Heart (tissue), 3 donors: ENCODE results near the gene SERF1B.

GRCh38 chr5:66163497-66164017 lies 19.5 kb downstream of the SREK1 start:
- RAMPAGE, long total RNA, 2 experiments = no peak in any of the 2 experiments

- RAMPAGE, long total RNA, 2 experiments = no peak in any of the 2 experiments
Measured at GRCh38 chr5:66169435-66170237, 25.5 kb downstream of the SREK1 start.

DNA sequence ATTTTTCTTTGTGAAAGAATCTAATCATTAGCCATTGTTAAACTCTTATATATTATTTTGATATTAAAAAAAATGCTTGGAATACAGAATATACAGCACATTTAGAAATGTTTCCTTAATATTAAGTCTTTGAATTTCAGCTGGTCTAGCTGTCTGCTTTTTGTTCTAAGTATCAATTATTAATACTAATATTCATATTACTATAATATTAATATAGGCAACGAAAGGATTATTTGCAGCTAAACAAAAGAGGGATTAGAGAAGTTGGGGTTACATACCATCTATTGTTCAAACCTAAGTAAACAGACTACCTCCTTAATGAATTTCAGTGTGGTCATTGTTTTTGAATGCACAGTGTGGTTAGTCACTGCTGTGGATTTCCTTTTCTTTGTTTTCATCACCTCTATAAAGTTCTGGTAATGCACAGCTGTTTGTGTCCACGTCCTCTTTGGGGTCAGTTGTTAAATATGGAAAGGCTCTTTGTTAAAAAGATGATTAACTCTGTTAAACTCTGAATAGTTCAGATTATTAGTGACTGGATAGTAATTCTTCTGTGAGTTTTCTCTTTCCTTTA lies 233.5 kb downstream of the MAST4 start:
- RAMPAGE, long total RNA, 2 experiments = no peak in any of the 2 experiments

GRCh38 chr5:67006203-67006944 lies 190.2 kb downstream of the CD180 start:
- RAMPAGE, long total RNA, 2 experiments = no peak in any of the 2 experiments

DNA sequence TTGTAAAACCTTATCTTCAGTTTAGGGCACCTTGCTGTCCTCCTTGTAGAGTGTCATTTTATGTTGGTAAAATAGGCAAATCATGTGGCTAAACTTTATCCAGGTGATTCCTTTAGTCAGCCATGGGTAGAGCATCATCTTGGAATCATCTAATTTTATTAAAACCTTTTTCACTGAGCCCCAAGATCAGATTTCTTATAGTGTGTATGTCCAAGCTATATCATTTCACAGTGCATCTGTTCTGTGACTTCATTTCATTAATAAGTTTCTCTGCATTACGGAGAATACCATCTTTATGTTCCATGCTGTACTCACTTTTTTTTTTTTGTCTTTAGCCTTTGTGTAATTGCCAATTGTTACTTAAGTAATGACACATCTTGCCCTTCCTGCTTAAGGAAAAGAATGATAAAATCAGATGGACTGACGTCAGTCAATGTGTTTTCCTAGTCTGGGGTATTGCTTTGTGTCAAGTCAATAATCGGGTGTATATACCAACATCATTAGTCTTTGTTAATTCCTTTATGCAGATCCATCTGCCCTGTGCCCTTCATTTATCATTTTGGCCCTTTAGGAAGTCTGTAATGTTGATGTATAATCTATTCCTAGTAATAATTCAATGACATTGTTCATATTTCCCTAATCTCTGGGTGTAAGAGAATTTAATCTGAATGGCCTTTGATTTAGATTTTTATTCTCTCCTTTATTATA lies 133.6 kb downstream of the CD180 start:
- RAMPAGE, long total RNA, 2 experiments = no peak in any of the 2 experiments

DNA sequence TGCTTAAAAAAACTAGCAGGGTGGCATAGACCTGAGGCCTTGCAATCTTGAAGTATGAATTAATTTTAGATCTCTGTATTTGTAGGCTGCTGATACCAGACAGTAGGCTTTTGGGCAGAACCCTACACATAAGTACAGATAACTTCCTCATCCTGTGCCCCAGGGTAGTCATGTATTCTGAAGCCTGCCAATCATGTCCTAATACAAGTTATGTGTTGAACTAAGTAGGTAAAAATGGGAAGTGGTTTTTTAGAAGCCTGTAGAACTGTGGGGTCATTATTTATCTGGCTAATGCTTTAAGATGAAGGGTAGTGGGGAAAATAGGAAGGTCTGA lies 9.3 kb downstream of the CD180 start:
- RAMPAGE, long total RNA, 2 experiments = no peak in any of the 2 experiments

DNA sequence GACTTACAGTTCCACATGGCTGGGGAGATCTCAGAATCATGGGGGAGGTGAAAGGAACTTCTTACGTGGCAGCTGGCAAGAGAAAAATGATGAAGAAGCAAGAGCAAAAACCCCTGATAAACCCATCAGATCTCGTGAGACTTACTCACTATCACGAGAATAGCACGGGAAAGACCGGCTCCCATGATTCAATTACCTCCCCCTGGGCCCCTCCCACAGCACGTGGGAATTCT lies 293.9 kb upstream of the CD180 start:
- RAMPAGE, long total RNA, 2 experiments = no peak in any of the 2 experiments

GRCh38 chr5:67659249-67659649 lies 462.6 kb upstream of the CD180 start:
- RAMPAGE, long total RNA, 2 experiments = no peak in any of the 2 experiments

DNA sequence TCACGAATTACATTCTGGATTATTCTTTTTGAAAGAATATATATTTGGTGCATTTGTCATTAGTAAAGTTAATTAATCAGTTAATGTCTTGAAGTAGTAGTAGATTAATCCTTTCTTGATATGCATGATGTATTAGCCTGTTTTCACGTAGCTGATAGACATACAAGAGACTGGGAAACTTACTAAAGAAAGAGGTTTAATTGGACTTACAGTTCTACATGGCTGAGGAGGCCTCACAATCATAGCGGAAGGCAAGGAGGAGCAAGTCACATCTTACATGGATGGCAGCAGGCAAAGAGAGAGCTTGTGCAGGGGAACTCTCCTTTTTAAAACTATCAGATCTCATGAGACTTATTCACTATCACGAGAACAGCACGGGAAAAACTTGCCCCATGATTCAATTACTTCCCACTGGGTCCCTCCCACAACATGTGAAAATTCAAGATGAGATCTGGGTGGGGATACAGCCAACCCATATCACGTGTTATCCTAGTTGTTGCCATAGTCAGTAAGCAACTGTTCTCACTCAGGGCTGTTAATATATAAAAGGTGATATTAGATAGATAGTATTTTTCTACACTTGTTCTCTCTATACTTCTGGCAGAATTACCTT lies 417.1 kb upstream of the PIK3R1 start:
- RAMPAGE, long total RNA, 2 experiments = no peak in any of the 2 experiments

DNA sequence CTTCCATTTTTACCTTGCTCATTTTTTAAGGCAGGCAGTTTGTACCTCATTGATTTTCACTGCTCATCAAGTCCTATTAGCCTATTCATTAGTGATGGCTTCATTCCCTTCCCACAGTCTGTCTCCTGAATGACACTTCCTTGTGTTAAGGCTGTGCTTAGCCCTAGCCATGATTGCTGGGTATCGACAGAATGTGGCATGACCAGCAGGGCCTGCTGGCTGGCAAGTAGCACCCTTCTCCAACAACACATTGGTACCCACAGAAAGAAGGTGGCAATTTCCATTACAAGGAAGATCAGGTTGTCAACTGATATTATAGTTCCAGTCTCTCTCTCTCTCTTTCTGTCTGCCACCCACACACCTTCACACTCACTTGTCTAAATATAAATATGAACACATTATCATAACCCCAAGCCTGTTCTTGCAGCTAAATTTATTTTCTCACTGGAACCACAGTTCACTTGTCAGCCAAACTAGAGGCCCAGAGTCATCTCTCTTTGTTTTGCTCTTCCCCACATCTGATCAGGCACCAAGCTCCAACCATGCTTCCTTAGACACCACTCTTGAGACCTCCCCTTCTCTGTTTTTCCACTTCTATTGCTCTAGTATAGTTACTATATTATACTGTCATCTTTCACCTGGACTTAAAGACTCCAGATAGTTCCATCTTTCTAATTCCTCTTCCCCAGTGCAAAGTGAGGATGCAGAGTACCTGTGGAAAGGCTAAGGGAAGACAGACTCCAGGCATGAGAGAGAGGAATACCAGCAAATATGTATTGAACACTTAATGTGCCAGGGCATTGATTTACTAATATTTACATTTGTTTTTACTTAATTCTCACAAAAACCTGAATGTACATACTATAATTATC lies 408.0 kb upstream of the PIK3R1 start:
- RAMPAGE, long total RNA, 2 experiments = no peak in any of the 2 experiments

- RAMPAGE, long total RNA, 2 experiments = no peak in any of the 2 experiments
Measured at GRCh38 chr5:67910631-67911125, 304.9 kb upstream of the PIK3R1 start.

GRCh38 chr5:68238757-68239206 lies 23.2 kb downstream of the PIK3R1 start:
- RAMPAGE, long total RNA, 2 experiments = no peak in any of the 2 experiments

GRCh38 chr5:68290201-68290958 lies 74.8 kb downstream of the PIK3R1 start:
- RAMPAGE, long total RNA, 2 experiments = no peak in any of the 2 experiments

GRCh38 chr5:68292971-68293621 lies 77.5 kb downstream of the PIK3R1 start:
- RAMPAGE, long total RNA, 2 experiments = no peak in any of the 2 experiments

DNA sequence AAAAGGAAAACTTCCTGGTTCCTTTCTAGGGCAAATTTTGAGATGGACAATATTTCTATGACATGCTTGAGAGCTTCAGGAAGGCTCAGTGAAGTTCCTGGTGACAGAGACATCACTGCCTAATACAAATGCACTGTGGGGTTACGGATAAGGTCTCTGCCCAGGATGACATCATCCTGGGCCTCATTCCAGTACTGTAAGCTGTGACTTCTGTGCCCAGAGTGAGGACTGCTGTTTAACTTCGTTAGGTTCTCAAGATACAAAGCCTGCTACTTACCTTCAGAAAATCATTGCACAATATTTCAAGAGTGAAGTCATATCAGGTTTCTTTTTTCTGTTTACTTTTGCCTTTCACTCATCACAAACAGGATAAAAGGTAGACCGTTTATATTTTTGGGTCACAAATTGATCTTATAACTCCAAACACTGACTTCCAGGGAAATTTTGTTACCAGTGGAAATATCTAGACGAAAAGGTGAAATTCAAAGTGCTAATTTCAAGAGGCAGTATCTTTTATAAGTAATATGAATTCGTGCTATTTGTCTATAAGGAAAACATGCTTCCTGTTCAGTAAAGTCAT lies 241.2 kb downstream of the PIK3R1 start:
- RAMPAGE, long total RNA, 2 experiments = no peak in any of the 2 experiments

DNA sequence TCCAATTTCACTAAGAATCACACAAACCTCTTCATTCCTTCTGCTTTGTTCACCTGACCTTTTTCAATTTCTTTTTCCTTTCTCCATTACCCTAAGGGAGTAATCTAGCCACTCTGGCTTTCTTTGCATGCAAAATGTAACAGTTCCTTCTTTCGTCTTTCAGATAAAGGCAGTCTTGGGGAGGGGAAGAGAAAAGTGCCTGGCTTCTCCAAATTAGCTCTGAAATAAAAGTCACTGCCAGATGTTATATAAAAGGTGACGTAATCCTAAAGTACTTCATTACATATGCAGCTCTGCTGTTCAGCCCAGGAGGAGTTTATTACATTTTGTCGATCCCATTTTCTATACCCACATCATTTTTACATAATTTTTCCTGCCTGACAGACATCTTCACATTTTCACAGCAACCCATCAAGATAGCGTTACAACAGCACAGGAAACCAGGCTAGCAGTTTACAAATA lies 86.7 kb upstream of the SLC30A5 start:
- RAMPAGE, long total RNA, 2 experiments = no peak in any of the 2 experiments

- RAMPAGE, long total RNA, 2 experiments = no peak in any of the 2 experiments
Measured at GRCh38 chr5:69517646-69518263, 25.2 kb downstream of the OCLN start.

DNA sequence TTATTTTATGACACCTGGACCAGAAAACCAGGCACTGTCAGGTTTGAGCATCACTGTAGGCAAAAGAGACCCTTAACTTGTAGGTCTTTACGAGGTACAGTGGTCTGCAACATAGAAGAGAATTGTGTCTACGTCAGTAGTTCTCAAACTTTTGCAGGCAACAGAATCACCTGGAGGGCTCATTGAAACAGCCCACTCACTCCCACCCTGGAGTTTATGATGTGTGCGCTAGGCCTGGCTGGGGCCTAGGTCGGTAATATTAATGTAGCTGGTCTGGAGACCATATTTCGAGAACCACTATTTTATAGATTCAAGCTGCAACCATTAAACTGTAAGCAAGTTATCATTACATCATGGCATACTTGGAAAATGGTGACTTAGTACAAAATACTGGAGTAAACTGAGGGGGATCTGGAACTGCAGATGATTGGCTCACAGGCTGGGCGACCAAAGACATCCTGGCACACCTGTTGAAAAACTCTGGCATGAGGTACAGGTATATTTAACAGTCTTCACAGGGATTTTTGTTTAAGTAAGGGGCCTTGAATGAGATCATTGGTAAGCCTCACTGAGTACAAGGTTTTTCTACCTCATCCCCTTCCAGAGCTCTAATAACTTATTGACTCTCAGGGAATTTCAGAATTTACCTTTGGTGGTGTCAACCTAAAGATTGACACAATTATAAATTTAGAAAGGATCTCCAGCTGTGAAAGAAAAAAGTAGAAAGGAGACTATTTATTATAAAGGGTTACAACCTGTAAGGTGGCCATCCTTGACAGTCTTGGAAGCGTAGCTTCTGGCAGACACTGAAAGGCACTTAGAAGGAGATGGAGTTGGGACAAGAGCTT lies 33.6 kb downstream of the OCLN start:
- RAMPAGE, long total RNA, 2 experiments = no peak in any of the 2 experiments

DNA sequence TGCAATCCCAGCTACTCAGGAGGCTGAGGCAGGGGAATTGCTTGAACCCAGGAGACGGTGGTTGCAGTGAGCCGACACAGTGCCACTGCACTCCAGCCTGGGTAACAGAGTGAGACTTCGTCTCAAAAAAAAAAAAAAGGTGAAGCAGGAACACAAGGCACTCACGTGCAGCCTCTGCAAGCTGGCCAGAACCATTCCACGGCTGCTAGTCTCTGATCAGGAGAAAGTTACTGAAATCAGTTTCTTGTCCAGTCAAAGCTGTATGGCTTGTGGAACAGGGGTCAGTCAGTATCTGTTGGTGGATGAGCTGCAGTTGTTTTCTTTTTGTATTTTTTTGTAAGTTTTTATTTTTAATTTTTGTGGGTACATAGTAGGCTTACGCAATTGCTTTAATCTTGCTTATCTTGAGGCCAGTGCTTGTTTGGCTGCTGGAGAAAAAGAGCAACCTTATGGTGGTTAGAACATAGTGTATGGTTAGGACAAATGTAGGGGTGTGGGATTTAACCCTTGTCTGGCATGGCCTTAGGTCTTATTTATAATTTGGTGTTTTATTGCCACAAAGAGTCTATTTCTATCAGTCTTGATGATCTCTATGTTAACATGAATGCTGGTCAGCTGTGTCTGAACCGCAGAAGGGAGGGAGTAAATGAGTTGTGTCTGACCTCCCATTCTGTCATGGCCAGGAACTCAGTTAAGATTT lies 32.7 kb upstream of the GTF2H2C start:
- RAMPAGE, long total RNA, 2 experiments = no peak in any of the 2 experiments

DNA sequence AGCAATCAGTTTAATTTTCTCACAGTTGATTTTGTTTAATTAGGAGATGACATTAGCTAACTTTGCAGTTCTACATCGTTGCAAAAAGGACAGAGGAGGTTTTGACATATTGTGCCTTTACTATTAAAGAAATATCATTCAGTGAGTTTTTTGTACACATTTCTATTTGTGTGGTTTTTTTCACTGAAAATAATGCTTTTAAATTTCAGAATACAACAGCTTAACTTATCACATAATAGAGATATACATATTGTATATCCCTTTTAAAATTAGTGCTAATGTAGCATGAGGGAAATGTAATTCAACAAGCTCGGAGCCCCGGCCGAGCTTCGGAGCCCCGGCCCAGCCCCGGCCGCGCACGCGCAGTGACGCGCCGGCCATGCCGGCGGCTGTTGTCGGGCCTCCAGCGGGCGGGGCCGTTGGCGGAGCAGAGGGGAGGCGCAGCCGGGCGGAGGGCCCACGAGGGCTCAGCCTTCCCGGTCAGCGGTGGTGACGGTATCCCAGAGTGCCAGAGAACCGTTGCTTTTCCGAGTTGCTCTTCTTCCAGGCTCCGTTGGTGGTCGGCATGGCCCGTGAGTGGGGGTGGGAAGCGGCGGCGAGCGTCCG lies at the start of gene SERF1B:
SERF1B (plus strand) TSS at position 365 of the 606 bp plus-strand sequence.
- RAMPAGE, long total RNA, 2 experiments = no peak in any of the 2 experiments